Smooth muscle cell (in vitro differentiated cells): ENCODE measurements around a stretch of chr2.

GRCh38 chr2:37962268-37962724, 37.2 kb downstream of the RMDN2 start:
- RAMPAGE, long total RNA, result no peak

DNA sequence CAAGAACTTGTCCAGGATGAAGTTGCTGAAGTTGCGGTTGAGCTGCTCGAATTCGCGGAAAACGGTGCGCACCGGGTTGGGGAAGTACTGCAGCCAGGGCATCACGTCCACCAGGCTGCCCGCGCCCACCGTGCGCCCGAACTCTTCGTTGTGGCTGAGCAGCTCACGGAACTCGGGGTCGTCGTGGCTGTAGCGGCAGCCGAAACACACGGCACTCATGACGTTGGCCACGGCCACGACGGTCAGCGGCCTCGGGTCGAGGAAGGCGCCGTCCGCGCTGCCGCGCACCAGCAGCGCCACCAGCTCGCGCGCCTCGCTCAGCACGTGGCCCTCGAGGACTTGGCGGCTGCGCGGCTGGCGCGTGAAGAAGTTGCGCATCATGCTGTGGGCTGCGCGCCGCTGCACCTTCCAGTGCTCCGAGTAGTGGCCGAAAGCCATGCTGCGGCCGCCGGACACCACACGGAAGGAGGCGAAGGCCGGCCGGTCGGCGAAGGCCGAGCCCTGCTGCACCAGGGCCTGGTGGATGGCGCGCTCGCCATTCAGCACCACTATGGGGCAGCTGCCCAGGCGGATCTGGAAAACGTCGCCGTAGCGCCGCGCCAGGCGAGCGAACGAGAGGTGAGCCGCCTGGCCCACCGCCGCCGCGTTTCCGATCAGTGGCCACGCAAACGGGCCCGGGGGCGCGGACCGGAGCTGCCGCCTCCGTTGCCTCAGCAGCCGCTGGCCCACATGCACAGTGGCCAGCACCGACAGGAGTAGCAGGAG, 1.2 kb downstream of the CYP1B1 start:
- RAMPAGE, long total RNA, result no peak

GRCh38 chr2:38075323-38075660, 659 bp downstream of the CYP1B1 start:
- RAMPAGE, long total RNA, result no peak

DNA sequence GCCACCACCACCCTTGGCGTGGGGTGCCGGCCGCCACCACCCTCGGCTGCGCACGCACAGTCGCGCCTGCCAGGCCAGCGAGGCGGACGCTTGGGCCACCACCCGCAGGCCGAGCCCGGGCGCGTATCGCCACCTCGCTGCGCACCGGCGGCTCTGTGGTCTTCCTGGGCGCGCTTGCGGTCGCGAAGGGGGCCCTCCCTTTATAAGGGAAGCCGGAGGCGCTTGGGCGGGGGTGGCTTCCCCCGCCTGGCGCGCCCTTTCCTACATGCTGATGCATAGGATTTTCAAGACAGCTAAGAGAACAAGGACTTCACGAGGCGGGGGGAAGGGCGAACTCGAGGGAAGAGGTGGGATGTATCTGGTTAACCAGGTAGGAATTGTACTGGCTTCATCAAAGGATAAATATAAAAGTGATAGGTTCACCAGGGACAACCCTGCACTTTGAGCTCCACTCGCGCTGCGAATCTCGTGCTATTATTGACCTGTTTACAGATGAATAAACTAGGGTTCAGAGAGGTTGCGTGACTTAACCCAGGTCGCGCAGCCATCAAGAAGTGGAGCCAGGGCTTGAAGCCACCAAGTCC, 1.3 kb upstream of the CYP1B1 start:
- RAMPAGE, long total RNA, result no peak

- RAMPAGE, long total RNA, result no peak
These were observed 8.2 kb upstream of the CYP1B1 start for GRCh38 chr2:38083722-38085017.

- RAMPAGE, long total RNA, result no peak
These were observed 24.4 kb upstream of the CYP1B1 start for GRCh38 chr2:38100221-38100882.

DNA sequence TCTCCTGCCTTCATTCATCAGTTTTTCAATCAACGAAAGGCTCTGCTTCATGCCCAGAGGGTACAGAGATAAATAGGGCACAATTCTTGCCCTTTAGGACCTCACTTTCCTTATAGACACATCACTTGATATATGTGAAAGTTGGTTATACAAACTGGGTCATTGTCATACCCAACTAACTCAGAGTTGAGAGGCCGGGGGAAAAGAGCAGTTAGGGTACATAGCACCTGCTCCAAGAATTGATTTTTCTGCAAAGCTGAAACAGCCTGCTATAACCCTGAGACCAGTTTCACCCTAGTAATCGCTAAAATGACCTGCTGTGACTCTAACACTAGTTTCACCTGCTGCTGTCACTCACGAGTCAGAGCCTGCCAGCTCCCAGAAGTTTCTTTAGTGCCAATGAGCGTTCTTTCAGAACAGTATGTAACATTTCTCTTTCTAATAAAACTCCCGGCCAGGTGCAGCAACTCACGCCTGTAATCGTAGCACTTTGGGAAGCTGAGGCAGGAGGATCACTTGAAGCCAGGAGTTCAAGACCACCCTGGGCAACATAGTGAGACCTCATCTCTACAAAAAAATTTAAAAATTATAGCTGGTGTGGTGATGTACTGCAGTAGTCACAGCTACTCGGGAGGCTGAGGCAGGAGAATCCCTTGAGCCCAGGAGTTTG, 28.0 kb downstream of the SRSF7 start:
- RAMPAGE, long total RNA, result no peak

GRCh38 chr2:38731764-38732110, 19.4 kb downstream of the SRSF7 start:
- RAMPAGE, long total RNA, result no peak

GRCh38 chr2:38744068-38745503, 6.6 kb downstream of the SRSF7 start:
- RAMPAGE, long total RNA, result no peak

- RAMPAGE, long total RNA, result no peak
These were observed 48.1 kb downstream of the DHX57 start for GRCh38 chr2:38827476-38828131.

DNA sequence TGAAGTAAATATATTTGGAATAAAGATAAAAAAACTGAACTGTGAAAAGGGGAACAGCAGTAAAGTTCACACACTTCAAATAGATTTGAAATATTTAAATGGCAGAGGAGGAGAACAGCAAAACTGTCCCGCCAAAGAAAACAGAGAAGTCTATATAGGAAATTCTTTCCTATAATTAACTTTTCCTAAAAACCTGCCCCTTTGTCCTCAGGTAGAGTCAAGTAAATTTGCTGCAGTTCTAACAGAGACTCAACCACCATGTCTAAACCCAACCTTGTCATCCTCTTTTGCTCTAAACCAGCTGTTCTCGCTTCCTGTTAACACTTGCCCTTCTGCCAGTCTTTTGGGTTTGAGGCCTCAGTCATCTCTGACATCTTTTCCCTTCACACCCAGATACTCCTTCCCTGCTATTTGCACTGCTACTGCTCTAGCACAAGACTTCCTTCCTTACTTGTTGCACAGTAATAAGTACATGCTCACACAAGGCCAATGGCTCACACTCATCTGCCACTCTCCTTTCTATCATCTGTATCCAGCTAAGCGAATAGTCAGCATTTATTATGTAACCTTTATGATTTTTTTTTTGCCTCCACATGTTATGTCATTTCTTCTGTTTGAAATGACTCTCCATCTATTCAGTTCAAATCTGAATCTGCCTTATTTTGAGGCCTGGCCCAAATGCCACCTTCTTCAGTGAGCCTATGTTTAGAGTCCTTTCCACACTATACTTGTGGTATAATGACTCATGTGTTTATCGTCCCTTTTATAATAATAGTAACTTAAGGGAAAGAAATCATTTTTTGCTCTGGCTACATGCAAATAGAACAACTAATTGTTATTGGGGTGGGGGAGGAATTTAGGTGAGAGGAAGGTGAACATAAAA, 145.3 kb upstream of the SOS1 start:
- RAMPAGE, long total RNA, result no peak

GRCh38 chr2:39321678-39322763, 115.1 kb downstream of the MAP4K3 start:
- RAMPAGE, long total RNA, result no peak

DNA sequence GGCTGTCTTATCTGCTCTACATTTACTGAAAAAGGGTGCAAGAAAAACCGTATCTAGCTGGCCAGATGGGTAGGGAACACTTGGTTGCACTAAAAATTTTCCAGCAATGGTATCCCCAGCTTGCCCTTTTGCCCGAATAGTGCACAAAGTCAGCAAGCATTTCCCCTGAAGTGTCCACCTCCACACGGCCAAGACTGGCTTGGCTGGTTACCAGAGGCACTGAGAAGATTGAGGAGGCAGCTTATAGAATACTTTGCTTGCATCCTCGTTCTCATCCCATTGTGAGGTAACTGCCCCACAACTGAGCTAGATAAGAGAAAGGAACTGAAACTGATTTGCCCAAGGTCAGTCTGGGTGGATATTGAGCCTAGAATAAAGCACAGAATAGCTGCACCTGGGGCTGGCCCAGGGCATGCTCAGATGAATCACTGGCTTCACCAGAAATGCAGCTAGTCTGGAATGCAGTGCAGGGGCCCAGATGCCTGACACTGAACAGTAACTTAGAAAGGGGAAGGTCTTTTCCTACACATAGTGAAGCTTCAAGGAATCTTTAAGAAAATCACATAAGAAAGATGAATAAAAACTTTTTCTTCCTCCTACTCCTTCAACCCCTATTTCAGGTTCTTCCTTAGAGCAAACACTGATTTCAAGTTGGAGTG, 32.7 kb upstream of the MAP4K3 start:
- RAMPAGE, long total RNA, result no peak

DNA sequence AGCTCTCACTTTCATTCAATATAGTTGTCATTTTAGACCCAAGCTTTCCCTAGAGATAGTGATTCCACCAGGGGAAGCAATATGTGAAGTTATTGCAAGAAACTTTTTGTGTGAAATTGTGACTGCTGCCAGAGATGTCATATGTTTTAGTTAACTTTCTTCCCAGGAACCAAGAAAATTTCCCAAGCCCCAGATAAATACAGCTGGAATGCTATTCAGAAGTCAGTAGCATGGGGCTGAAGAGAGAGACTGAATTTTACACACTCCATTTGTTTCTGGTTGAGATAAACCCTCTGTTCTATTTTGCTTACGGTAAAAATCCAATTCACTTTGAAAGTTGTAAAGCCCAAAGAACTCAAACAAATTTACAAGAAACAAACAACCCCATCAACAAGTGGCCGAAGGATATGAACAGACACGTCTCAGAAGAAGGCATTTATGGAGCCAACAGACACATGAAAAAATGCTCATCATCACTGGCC, 60.4 kb upstream of the MAP4K3 start:
- RAMPAGE, long total RNA, result no peak

DNA sequence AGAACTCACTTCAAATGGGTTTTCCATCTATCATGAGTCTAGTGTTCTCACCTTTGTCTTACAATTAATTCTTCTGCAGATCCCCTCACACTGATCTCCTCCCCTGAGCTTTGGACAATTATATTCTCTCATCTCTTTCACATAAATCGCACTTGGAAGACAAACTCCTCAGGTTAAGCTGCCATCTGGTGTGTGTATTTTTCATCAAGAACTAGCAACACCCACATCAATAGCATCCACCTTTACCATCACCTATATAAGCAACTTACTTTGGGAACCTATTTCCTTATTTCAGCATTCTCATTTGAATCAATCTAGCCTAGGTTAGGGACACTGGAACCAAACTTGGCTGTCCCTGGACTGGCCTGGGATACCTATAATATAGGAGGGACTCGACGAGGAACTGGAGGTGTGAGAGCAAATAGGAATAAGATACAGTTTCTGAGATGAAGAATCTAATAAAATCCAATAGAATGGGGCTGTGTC, 220.3 kb downstream of the SLC8A1 start:
- RAMPAGE, long total RNA, result no peak

GRCh38 chr2:40237053-40237580, 214.8 kb downstream of the SLC8A1 start:
- RAMPAGE, long total RNA, result no peak

DNA sequence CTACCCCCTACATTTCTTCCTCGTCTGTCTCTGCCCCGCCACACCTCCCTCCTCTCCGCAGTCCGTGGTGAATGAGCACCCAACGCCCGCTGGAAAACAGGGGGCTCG, 719 bp downstream of the SLC8A1 start:
- RAMPAGE, long total RNA, result no peak

GRCh38 chr2:40513036-40513472, 61.2 kb upstream of the SLC8A1 start:
- RAMPAGE, long total RNA, result no peak

- RAMPAGE, long total RNA, result no peak
These were observed 142.1 kb upstream of the PKDCC start for GRCh38 chr2:41905670-41906106.

- RAMPAGE, long total RNA, result no peak
These were observed 2.0 kb downstream of the PKDCC start for GRCh38 chr2:42049971-42050092.